Monocyte (primary cell): ENCODE data around the genes MYG1 and AMHR2.

GRCh38 chr12:53225397-53226288 lies 6.4 kb downstream of the RARG start:
- PRO-cap, 2 experiments = no peak in any of the 2 experiments

GRCh38 chr12:53228362-53229070 lies 3.5 kb downstream of the RARG start:
- PRO-cap, 2 experiments = no peak in any of the 2 experiments

GRCh38 chr12:53229410-53229900 lies 2.6 kb downstream of the RARG start:
- PRO-cap, 2 experiments = no peak in any of the 2 experiments

GRCh38 chr12:53231130-53231618 lies 835 bp downstream of the RARG start:
- PRO-cap, 2 experiments = no peak in any of the 2 experiments

- PRO-cap, 2 experiments = no peak in any of the 2 experiments
These were observed 7.5 kb upstream of the PFDN5 start for GRCh38 chr12:53287654-53288330.

DNA sequence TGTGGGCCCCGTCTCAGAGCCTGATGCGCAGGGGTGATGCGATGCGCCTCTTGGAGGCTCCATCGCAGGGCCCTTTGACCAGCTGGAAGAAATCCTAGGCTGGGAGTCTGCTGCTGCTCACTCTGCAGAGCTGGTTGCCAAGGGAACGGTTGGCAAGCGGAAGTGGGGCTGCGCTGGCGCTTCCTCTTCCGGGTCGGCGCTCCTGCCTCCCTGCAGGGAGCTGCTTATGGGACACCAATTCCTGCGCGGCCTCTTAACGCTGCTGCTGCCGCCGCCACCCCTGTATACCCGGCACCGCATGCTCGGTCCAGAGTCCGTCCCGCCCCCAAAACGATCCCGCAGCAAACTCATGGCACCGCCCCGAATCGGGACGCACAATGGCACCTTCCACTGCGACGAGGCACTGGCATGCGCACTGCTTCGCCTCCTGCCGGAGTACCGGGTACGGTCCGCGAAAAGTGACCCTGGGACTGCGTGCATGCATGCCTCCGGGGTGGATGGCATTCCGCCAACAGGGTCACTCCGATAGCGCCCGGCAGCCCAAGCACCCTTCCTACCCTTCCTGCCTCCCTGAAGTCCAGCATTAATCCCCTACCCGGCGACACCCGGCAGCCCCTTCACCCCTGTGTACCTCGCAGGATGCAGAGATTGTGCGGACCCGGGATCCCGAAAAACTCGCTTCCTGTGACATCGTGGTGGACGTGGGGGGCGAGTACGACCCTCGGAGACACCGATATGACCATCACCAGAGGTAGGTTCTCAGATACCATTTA lies at the start of gene MYG1:
MYG1 (plus strand) TSS at position 184 of the 773 bp plus-strand sequence.
- PRO-cap, 2 experiments = peak in 2 of 2 experiments; most common plus-strand start position 239 of the sequence (in 1); most common minus-strand start position 76 of the sequence (in 1)

DNA sequence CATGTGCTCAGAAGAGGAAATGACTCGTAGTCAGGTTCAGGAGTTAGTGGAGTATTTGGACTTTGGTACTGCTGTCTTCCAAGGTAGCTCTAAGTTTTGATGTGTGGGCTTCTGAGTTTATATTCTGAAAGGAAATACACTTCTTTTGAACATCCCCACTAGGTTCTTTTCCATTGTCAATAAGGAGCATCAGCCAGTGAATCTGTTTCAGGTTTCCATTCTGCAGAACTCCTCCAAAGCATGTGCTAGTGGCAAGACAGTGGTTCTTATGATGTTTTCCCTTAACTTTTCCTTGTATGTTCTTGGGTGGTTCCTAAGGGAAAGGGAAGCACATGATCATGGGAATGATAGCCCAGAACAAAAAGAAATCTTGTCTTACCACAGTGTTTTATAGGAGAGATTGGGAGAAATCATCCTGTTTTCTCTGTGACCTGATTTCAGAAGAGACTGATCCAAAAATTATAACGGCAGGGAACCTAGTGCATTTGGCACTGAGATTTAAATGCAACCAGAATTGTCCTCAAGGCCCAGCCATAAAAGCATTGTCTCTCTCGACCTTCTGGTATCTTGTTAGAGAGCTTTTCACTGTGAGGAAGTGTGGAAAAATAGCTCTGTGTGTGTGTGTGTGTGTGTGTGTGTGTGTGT lies 11.2 kb upstream of the AMHR2 start:
- PRO-cap, 2 experiments = no peak in any of the 2 experiments

DNA sequence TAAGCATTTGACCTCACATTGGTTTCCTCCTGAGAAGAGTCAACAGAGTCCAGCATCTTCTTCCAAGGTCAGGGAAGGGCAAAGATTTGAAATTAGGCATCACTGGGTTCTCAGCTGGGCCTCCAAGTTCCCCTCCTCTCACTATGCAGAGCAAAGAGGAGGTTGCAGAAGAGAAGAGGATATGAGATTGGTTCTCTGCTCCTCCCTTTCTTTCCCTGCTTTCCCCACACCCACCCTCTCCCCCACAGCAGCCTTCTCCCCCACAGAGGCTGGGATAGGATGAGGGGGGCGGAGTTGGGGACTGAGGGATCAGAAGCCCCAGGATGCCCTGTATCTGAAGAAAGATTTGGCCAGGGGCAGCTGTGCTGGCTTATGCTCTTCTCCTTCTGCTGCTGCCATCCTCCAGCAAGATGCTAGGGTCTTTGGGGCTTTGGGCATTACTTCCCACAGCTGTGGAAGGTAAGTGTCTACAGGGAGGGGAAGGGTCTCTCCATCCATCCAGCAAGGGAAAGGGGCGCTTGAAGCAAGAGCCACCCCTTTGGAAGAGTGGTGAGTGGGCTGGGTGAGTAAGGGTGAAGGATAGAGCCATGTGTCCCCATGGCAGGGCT lies at the start of gene AMHR2:
AMHR2 (plus strand) TSS at position 331 of the 608 bp plus-strand sequence.
- PRO-cap, 2 experiments = no peak in any of the 2 experiments

- PRO-cap, 2 experiments = no peak in any of the 2 experiments
These were observed 1.1 kb downstream of the AMHR2 start for GRCh38 chr12:53424656-53425260.

- PRO-cap, 2 experiments = peak in 1 of 2 experiments; most common plus-strand start chr12:53452779 (in 1)
These were observed 532 bp downstream of the PCBP2 start for GRCh38 chr12:53452171-53453097.

DNA sequence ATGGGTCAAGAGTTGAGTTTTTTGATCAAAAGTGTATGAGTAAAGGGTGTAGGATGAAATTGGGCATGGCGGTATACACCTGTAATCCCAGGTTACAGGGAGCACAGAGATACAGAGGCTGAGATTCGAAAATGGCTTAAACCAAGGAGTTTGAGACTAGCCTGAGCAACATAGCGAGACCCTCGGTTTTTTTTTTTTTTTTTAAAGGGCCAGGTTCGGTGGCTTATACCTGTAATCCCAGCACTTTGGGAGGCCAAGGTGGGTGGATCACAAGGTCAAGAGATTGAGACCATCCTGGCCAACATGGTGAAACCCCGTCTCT lies 19.1 kb downstream of the PCBP2 start:
- PRO-cap, 2 experiments = no peak in any of the 2 experiments

DNA sequence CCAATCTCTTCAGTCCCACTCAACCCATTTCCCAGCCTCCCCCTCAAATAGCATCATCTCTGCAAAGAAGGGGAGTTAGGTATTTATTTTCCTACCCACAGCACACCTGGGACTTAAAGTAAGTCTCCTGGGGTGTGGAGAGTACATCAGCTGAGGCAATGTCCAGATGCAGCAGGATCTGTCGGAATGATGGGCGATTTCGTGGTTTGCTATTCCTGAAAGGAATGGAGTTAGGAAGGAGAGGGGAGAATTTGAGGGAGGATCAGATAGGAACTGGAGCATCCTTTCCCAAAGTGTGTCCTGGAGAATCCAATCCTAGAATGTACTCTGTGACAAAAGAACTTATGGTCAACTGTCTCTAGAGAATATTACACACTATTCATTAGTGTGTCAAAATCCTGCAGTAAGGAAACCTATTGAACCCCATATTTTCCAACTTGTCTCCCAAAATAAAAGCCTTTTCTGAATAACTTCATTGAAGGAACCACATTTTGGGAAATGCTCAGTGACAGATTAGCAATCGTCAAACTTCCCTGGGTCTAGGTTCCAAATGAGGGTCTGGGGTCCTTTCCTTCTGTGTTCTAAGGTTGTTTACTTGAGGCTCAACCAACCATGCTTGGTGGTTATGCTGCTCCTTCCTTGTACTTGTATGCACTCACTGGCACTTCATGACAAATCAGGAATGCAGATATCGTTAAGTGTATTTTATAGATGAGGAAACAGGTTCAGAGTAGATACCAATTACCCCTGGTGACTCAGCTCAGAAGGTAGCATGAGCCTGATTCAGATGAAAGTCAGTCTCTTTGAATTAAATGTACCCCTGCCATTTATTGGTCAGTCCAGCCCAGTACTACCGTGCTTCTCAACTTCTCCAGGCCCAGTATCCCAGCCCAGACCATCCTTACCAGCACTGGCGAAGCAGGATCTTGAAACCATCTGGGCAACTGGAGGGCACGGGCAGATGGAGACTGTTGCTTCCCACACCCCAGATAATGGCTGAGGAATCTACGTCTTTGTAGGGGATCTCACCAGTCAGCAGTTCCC lies 14.8 kb downstream of the MAP3K12 start:
- PRO-cap, 2 experiments = peak in 1 of 2 experiments; most common plus-strand start position 238 of the sequence (in 1)

GRCh38 chr12:53491953-53492738 lies 7.1 kb downstream of the MAP3K12 start:
- PRO-cap, 2 experiments = no peak in any of the 2 experiments

DNA sequence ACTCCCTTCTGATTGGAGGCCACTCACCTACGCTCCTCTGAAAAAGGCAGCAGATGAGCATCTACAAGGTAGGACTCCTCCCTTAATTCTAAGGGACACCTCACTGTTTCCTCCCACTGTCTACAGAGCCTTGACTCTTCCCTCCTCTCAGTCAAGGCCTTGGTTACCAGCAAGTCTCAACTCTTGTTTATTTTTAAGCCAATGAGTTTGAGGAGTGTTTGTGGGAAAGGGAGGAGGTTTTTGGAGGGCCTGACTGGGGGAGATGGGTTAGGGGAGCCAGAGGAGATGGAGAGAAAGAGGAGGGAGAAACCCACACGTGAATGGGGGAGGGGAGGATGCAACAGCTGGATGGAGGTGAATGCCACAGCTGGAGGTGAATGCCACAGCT lies 841 bp downstream of the MAP3K12 start:
- PRO-cap, 2 experiments = no peak in any of the 2 experiments

- PRO-cap, 2 experiments = no peak in any of the 2 experiments
These were observed 1.3 kb downstream of the TARBP2 start for GRCh38 chr12:53502273-53502948.

DNA sequence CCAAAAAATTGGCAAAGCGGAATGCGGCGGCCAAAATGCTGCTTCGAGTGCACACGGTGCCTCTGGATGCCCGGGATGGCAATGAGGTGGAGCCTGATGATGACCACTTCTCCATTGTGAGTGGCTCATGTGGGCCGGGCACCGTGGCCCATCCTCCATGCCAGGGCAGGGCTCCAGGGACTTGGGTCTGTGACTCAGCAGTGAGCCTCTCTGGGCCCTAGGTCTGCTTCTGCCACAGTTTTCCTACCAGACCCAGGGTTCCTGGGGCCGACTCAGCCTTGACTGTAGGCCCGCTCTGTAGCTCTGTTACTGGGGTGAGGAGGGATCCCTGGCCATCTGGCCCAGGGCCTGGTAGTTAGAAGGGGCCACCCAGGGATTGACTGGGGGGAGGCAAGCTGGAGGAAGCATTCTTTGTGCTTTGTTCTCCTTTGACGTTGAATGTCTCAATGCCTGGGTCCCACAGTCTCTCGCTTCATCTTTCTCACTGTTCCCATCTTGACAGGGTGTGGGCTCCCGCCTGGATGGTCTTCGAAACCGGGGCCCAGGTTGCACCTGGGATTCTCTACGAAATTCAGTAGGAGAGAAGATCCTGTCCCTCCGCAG lies 2.0 kb downstream of the NPFF start:
- PRO-cap, 2 experiments = no peak in any of the 2 experiments

DNA sequence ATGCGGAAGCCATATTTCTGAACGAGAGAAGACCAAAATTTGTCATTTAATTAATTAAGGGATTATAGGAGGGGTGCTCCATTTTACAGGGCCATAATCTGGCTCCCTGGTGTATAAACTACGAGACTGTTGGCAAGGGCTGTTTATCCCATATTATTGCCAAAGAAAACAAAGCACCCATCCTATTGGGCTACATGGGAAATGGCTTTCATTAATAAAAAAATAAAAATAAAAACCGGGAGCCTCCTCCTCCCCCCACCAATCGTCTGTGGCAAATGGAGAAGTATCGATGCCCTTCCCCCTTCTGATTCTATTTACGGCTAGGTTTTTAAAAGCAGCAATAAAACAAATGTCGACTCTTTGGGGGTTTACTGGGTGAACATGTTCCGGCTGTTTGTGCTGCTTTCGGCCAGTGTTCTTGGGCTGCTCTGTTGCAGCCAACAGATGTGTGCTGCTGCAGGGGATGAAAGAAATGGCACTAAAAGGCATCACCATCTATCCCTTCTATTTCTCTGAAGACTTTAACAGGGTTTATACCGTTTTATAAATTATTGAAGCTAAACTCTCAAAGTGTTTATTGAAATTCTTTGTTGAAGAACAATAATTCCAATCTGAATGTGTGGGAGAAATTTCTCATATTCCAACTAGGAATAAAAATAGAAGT lies 24.7 kb downstream of the ATF7 start:
- PRO-cap, 2 experiments = no peak in any of the 2 experiments

DNA sequence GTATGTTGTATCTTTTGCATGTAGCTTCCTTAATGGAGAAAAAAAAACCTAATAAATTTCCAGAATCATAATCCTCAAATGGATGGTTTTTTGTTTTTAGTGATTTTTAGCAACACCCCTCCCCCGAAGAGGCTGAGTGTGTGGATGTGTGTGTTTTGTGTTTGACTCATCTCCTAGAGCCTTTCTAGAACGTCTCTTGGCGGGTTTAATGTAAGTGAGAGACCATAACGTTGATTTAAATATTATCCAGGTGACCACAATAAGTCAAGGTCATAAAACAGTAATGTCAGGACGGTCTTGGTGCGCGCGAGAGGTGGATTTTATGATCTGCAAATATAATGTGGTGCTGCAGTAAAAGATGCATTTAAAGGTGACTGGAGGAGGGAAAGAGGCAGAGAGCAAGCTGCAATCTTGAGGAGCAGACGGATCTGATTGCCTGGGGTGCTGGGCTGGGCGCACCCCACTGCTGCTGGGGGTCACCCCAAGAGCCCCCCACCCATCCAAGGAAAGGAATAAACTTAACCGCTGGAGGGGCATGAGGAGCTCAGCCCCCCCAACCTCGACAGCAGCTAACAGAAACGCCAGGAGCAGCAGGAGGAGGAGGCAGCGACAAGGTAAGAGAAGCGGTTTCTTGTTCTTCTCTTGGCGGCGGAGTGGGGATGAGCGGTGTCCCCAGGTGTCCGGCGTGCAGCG lies 5.4 kb downstream of the HOXC10 start:
- PRO-cap, 2 experiments = no peak in any of the 2 experiments

DNA sequence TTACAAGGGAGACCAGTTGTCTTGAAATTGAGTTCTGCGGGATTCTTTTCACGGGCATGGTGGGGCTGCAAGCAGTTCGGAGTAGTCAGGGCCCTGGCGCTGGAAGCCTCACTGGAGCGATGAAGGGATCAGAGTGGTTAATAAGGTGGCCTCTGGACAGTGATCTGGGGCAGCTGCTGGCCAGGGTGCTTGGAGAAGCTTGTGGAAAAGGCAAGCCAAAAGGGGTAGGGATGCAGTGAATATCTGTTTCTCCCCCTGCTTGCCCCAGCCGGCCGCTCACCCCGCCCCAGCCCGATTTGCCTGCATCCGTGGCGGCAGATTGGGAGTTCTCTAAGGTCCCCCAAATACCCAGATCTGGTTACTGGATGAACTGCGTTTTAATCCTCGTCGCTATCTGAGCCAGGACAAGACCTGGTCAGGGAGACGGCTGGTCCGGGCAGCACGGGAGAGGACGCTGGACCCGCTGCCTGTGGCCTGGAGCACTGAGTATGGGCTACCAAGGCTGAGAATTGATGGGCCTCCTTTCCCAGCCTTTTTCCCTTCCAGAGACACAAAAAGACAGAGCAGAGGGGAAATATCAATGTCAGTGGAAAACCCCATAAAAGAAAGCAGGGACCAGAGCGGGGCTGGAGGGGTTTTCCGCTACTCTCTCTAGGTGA lies 7.2 kb upstream of the HOXC6 start:
- PRO-cap, 2 experiments = no peak in any of the 2 experiments

- PRO-cap, 2 experiments = no peak in any of the 2 experiments
These were observed 2.2 kb upstream of the HOXC6 start for GRCh38 chr12:54026053-54026423.